Pericardium fibroblast (primary cell): ENCODE measurements around the gene RBM33.

- RAMPAGE, long total RNA: start-site peak on the minus strand at chr7:155644379-155644406, 75 and 86 reads in 2 replicates
These were observed at the start of gene RBM33 for GRCh38 chr7:155643864-155644981. Gene RBM33 (plus strand): TSS chr7:155644661.

DNA sequence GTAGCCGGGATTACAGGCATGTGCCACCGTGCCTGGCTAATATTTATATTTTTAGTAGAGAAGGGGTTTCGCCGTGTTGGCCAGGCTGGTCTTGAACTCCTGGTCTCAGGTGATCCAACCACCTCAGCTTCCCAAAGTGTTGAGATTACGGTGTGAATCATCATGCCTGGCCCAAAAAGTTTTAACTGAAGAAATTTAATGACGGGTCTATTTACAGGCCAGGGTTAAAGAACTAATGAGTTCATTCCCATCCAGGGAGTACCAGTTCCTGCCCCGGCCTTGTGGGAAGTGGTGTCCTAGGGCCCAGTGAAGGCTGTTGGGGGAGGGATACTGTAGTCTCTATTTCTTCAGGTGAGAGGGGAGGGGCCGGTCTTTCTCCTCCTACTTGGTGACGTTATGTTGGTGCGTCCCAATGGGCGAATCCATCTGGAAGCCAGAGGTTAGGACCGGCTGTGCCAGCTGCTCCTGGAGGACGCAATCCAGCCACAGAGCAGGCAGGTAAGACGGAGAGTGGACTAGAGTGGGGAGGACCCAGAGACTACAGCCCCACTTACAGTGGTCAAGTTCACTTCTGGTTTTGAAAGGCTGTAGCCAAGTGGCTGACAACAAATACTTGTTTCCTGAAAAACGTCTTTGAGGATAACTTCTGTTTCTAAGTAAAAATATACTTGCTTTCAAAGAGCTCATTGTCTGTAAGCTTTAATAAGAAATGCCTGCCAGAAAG lies 25.2 kb downstream of the RBM33 start:
- RAMPAGE, long total RNA: no peak

GRCh38 chr7:155692079-155692786 lies 47.8 kb downstream of the RBM33 start:
- RAMPAGE, long total RNA: no peak

DNA sequence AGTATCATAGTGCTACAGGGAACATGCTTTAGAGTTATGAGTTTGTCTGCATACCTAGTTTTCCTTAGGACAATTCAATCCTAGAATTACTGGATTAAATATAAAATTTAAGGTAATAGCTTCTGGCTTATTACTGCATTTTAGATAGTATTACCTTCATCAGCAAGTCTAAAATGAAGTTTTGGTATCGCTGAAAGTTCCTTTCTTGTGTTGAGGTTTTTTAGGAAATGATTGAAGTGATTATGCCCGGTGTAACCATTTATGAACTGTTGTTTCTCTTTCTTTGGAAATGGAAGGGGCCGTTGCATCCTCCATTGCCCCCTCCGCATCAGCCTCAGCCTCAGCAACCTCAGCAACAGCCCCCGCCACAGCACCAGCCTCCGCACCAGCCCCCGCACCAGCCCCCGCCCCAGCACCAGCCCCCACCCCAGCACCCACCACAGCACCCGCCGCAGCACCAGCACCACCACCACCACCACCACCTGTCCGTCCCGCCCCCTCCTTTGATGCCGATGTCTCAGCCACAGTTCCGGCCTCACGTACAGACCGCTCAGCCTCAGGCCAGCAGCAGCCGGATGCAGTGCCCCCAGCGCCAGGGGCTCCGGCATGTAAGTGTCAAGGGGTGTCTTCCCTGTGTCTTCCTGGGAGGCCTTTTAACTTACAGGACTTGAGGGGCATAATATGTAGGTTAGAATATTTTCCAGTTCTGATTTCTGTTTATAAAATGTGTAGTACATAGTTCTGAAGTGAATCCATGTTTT lies 72.7 kb downstream of the SHH start:
- RAMPAGE, long total RNA: no peak

DNA sequence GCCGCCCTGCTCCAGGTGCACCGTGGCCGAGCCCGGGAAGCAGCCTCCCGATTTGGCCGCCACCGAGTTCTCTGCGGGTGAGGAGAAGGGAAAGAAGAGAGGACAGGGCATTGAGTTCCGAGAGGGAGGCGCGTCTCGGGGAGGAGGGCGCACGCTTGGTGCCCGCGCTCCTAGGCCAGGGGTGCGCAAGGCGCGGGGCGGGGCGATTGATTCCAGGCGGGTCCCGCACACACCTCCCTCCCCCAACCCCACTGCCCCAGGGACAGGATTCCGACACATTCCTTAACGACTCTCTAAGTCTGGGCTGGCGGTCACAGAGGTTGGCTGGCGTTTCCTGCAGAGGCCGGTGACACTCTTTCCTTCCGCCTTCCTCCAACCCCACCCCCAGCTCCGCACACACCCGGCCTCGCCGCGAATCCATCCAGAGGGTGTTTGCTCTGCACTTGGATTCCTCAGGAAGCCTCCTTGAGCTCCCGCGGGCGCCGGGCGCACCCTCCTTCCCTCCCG lies 8.6 kb downstream of the SHH start:
- RAMPAGE, long total RNA: no peak

DNA sequence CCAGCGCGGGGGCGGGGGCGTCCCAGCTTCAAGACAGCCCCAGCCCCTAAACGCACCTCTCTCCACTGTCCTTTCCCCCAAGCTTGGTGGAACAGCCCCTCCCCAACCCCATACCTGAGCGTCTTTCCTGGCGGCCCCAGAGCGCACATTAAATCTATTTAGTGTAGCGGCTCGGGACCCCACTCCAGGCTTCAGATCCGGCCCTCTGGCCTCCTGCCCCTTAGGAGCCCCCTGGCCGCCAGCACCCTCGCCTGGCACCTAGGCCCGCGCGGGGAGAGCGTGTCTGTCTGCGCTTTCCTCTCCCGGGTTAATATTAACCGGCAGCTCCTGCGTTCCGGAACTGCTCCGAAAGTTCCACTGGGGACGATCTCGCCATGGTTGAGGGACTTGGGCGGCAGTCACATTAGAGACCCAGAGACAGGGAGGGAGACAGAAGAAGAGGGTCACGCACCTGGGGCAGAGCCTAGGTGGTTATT lies 3.3 kb downstream of the SHH start:
- RAMPAGE, long total RNA: no peak

DNA sequence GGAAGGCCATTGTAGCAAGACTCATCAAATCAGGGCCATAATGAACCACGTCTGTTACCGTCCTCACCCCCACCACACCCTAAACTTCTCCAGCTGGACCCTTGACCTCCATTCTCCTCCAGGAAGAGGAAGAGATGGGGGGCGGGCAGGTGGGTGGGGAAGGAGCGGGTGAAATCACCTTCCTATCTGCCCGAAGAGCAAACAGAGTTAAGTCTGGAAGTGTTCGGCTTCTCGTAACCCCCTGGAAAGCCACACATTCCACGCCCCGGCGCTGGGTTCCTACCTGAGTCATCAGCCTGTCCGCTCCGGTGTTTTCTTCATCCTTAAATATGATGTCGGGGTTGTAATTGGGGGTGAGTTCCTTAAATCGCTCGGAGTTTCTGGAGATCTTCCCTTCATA lies 723 bp downstream of the SHH start:
- RAMPAGE, long total RNA: no peak

DNA sequence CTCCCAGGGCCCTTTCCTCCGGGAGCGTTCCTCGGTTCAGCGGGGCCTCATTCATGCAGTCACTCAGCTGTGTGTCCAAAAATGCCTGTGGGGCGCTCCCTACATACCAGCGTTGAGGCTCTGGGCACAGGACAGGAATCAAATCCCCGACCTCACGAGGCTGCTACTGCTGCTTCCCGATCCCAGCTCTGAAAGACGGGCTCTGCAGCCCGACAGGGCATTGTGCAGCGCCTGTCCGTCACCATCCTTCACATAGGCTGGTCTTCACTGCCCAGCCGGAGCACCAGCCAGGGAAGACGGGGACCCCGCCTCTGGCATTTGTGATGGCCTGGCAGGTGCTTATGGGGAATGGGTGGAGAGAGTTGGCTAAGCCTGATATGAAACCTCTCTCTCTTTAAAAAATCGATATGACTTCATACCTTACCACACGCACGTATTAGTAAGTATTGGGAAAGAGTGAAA lies 110.0 kb upstream of the SHH start:
- RAMPAGE, long total RNA: no peak

- RAMPAGE, long total RNA: no peak
These were observed 139.3 kb upstream of the SHH start for GRCh38 chr7:155951419-155952172.

DNA sequence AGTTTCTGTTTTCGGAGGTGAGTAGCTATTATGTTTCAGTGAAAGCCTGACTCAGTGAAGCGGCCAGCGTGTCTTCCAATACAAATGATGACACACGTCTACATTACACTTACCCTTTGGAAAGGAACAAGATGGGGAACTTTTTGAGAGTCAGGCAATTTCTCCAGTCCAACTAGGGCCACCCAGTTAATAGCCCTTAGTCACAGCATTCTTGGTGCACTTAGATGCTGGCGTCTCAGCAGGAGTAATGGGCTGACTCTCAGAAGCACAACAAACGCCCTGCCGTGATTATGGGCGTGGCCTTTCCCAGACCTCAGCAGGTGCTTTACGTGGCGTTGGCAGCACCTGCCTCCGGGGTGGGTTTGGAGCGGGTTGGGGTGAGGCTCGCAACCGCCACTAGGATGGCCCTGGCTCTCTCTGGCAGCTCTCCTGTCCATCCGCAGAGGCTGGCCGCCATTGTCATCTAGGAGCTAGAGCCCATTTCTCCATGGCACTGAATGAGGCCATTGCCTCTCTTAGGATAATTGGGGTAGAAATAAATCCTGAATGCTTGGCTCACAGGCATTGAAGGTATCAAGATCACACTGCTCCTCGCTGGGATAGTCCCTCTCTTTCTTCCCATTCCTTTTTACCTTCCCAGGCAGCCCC lies 147.7 kb upstream of the SHH start:
- RAMPAGE, long total RNA: no peak

- RAMPAGE, long total RNA: no peak
These were observed 34.4 kb upstream of the RNF32 start for GRCh38 chr7:156606248-156606573.

GRCh38 chr7:156615464-156616134 lies 25.0 kb upstream of the RNF32 start:
- RAMPAGE, long total RNA: no peak

DNA sequence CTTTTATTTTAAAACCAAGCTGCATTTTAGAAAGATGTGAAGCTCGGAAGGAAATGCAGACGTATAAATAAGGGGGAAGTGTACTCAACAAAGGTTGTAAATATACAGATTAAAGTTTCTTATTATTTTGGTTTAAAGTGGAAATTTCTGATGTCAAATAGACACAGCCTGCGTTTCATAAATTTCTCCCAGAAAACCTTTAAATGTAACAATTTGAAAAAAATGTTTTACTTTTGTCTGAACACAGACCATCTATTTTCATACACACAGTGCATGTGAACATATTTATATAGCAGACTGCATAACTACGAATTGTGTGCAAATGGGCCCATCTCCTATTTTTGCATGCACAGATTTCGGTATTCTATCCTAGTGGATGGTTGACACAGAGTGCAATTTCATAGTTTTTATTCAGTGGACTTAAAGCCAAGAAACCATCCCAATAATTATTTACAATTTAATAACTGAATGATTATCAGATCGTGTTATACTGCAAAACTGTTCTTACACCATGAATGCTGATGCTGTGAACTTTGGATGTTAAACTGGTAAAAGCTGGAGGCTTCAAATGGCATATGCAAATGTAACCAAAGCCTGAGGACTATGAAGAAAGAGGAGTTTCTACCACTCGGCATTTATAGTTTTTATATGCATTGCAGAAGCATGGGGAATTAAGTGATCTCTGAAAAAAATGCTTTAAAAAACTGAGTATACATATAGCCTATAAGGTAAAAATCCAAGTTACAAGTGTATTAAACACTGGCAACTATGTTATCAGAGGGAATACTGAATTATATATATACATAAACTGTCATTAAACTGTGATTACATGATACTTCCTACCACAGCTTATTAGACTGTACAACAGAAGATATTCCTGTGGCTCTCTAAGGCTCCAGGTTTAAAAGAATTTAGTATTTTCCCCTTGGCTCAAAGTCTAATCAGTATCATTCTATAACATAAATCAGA lies 42.3 kb downstream of the RNF32 start:
- RAMPAGE, long total RNA: no peak

DNA sequence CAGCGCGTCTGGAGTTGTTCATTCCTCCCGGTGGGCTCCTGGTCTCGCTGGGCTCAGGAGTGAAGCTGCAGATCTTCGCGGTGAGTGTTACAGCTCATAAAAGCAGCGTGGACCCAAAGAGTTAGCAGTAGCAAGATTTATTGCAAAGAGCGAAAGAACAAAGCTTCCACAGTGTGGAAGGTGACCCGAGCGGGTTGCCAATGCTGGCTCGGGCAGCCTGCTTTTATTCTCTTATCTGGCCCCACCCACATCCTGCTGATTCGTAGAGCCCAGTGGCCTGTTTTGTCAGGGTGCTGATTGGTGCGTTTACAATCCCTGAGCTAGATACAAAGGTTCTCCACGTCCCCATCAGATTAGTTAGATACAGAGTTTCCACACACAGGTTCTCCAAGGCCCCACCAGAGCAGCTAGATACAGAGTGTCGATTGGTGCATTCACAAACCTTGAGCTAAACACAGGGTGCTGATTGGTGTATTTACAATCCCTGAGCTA lies 19.7 kb downstream of the LMBR1 start:
- RAMPAGE, long total RNA: no peak

DNA sequence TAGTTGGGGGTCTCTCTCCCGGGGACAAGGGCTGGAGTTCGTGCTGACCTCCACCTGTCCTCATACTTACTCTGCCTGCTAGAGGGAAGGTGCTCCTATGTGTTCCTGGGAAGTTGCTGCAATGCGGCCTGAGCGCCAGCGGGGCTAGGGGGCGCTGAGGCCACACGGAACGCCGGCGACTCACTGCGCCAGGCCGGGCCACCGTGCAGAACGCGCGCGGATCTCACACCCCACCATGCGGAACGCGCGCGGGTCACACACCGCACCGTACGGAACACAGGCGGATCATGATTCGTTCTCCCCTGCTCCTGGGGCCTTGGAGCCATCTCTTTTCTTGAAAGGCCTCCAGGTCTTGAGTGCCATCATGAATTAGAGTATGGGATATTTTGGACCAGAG lies 15.9 kb upstream of the LMBR1 start:
- RAMPAGE, long total RNA: no peak

DNA sequence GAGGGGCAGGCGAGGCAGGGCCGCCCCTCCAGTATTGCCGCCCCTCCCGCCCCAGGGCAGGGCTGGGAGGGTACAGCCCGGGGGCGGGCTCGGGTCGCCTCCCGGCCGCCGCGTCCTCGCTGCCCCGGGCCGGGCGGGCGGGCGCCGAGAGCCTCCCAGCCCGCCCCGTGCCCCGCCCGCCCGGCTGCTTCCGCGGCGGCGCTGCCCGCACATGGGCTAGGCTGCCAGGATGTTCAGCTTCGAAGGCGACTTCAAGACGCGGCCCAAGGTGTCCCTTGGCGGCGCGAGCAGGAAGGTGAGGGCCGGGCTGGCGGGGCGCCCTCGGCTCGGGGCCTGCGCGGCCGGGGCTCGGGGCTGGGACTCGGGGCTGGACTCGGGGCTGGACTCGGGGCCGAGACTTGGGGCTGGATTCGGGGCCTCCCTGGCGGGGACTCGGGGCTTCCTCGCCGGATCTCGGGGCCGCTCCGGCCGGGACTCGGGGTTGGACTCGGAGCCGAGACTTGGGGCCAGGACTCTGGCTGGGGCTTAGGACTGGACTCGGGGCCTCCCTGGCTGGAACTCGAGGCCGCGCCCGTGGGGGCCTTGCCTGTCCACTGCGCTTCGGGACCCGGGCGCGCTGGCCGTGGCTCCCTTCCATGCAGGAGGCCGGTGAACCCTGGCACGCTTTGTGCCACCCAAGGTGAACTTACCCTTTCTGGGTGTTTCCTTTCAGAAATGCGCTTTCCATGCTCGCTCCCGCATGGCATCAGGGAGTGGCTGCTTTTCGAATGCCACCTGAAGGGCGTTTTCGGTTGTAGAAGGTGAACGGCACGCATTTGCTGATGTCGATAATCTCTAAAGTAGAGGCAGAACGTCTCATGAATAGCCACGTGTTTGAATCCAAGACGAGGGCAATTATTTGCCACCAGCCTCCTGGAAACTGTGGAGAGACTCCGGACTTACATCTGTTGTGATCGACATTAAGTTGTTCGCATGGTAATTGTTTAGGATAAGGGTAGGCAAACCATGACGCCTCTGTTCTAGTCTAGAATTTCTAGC lies 637 bp downstream of the UBE3C start:
- RAMPAGE, long total RNA: no peak

DNA sequence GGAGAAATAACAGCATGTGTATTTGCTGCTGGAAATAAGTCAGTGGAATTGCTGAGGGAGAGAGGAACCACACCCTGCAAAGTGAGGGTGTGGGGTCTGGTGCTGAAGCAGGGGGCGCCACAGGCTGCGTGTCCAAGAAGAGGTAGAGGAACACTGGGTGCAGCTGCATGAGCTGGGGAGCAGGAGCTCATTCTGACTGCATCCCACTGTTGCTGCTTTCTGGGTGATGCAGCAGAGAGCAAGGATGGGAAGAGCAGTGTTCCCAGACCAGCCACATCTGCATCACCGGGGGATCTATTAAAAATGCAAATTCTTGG lies 97.2 kb upstream of the DNAJB6 start:
- RAMPAGE, long total RNA: no peak

GRCh38 chr7:157247785-157248267 lies 89.0 kb upstream of the DNAJB6 start:
- RAMPAGE, long total RNA: no peak

GRCh38 chr7:157269767-157270584 lies 66.8 kb upstream of the DNAJB6 start:
- RAMPAGE, long total RNA: no peak

DNA sequence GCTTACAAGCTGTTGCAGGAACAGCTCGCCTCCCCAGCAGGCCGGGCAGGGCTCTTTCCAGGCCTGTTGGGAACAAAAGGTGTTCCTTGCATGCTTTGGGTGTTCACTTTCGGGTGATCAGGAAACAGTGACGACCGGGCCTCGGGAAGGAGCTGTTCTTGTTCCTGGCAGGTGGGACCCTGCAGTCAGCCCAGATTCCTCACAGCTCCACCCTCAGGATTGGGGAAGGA lies 50.7 kb upstream of the DNAJB6 start:
- RAMPAGE, long total RNA: no peak